Measurements from ENCODE around the gene UMOD.

DNA sequence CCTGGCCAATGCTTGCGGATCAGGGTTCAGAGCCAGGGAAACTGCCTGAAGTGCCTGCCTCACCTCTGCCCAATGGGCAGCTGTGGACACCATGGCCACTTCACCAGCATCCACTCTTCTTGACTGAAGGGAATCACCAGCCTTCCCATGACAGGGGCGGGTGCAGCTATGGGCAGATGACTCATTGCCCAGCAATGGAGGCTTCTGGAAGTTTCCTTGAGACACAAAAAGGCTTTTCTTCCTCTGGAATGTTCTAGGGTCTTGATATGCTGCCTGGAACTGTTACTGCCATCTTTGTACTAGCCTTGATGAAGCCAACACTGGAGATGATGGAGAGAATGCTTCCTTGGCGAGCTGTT, 13.2 kb downstream of the KNOP1 start:
- RRBS: no CpG with 5 or more reads among the region's 3 CpGs

DNA sequence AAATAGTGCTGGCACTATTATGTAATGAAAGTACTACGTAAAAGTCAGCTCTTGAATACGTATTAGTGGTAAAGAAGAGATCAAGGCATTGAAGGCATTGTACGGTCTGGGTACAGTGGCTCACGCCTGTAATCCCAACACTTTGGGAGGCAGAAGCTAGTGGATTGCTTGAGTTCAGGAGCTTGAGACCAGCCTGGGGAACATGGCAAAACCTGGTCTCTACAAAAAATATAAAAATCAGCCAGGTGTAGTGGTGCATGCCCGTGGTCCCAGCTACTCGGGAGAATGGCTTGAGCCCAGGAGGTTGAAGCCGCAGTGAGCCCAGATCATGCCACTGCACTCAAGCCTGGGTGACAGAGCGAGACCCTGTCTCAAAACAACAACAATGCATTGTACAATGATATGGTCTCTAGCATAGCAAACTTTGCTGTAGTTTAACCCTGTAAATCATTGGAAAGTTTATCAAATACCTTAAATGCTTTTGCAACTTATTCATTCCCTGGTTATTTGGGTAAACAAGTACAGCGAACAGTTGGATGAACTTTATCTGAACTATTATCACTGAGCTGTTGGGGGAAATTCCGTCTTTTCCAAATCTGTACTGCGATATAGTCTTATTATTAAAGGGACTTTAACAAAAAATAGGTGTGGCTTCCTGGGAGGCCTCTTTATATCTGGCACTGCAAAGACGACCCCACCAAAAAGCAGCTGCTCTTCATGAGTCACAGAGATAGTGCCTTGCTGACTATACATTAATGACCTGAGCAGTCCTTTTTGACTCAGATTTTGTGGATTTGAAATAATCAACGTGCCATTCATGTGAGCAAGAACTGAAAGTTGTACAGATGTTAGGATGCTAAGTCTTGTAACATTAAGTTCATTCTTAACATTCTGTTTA, 73.5 kb downstream of the GPRC5B start:
- RRBS: no CpG with 5 or more reads among the region's 13 CpGs

DNA sequence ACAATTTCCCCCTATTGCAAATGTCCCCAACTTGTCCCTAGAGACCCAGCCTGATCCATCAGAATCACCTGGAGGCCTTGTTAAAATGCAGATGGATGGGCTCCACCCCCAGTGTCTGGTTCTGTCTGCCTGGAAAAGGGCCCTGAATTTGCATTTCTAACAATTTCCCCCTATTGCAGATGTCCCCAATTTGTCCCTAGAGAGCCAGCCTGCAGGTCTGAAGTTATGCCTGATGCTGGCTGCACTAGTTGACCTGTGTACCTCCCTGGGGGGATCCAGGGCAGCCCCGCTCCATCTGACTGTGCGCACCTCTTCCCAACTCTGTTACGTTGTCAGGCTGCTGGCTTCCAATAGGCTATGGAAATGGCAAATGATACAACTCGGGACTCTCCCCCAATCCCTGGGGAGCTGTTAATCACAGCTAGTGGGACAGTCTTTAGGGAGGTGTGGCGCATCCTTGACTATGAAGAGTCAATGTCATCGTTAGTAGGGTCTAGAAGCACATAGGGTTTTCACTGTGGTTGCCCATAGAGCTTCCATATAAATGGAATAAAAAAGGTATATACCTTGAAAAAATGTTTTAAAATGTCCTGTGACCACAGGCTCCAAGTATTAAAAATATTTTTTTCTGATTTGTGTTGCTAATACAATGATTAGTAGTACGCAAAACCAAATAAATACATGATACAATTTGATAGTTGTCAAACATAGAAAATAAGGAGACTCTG, 30.1 kb downstream of the GPRC5B start:
- RRBS: no CpG with 5 or more reads among the region's 7 CpGs

GRCh38 chr16:20216887-20217388, 110.4 kb downstream of the GP2 start:
- RRBS: no CpG with 5 or more reads among the region's 10 CpGs

DNA sequence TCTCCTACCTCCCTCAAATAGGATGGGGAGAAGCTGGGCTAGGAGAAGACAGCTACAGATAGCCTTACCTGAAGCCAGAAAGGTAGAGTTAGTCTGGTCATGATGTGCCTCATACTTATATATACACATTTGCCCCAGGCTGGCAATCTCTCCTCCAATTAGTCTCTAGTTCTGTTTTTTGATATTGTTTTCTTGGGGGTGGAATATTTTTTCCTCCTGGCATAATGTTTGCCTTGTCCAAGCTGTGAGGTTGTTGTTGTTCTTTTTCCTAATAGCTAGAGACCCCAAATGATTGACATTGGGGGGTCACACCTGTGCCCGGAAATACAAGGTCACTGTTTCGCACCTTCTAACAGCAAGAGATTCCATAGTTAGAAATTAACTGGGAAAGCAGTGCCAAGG, at the start of gene UMOD:
Gene UMOD (minus strand): TSS at position 95 of the 402 bp plus-strand sequence.
- RRBS: no CpG with 5 or more reads among the region's 2 CpGs

GRCh38 chr16:20424239-20424868, 15.0 kb downstream of the ACSM5 start:
- RRBS: no CpG with 5 or more reads among the region's 2 CpGs

GRCh38 chr16:20439781-20440230, 11.5 kb upstream of the ACSM2A start:
- RRBS: no CpG with 5 or more reads among the region's 3 CpGs

DNA sequence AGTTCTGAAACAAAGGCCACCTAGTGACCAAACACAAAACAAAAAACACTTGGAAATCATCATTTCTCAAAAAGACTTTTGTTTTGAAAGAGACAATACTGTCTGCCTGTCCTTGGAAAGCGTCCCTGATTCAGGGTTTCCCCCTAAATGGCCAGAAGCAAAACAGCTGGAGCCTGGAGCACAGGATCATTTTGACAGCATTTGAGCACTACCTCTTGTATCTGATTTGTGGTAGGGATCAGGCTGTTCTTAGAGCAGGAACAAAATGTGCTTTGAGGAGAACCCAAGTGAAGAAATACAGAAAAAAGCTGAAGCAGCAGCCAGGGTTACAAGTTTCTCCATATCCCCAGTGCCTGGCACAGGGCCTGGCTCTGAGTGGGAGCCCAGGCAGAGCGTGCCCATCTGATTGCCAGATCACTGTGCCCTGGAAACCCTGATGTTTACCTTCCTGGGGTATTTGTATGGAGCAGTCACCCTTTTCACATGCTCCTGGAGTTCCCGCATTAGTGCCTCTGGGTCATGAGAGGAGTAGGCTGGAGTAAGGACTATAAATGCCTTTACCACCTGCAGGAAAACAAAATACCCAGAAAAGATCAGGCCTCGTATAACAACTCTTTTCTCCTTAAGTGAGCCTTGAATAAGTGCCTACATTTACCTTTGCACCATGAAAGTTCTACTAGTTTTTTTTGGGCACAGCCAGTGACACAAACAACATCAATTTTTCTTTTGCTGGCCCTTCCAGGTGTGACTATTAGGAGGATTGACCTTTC, 11.5 kb upstream of the ACSM2B start:
- RRBS: no CpG with 5 or more reads among the region's 4 CpGs

- RRBS: no CpG with 5 or more reads among the region's 15 CpGs
Measured at GRCh38 chr16:20674929-20675602, 22.4 kb downstream of the ACSM1 start.

DNA sequence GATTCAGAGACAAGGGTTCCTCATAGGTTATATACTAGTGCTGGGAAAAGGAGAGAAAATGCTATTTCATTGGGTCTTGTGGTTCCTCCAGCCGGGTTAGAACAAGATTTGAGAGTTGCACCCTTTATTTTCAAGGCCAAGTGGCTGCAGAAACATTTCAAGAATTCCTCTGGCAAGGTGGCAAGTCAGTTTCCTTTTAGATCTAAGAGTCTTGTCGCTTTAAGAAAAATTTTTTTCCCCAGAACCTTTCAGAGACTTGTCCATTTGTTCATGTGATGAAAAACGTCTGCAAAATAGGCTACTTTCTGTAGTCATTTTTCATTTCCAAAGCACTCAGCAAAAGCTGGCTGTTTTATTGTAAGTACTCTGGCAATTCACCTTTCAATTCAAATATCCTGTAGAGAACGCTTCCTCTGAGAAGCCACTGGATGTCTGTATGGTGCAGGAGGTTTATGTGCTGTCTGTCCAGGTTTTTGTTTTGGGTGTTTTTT, 6.7 kb downstream of the THUMPD1 start:
- RRBS: no CpG with 5 or more reads among the region's 4 CpGs

GRCh38 chr16:20736225-20737274, 5.1 kb downstream of the THUMPD1 start:
- RRBS: no CpG with 5 or more reads among the region's 8 CpGs

GRCh38 chr16:20911458-20911666, 10.8 kb downstream of the LYRM1 start:
- RRBS: no CpG with 5 or more reads among the region's 1 CpG

DNA sequence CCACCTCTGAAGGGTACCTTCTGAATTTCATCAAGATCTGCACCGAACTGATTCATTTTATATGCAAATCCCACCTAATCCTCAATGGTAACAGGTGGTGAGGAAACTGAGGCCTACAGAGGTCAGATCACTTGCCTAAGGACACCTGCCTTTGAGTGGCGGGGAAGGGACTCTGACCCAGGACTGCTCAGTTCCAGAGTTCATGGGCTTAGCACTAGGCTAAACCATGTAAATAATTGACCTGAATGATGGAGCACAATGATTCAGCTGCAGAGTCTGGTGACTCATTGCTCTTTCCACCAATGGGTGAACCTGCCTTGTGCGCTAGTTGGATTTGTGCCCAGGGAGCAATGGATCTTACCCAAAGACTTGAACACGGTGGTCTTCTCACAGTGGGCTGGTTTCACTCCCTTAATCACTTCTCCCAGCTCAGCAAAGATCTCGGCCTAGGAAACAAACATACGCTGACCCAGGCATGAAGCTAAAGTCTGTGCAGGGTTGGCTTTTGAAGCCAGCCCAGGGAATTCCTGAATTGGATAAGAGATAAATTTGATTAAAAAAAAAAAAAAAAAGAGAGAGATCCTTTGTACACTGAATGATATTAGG, 17.1 kb downstream of the CRYM start:
- RRBS: no CpG with 5 or more reads among the region's 6 CpGs

- RRBS: under 1% methylated on average over 10 of the region's 38 CpGs
Measured at GRCh38 chr16:21300228-21301213, 22.4 kb upstream of the CRYM start.

- RRBS: under 1% methylated on average over 23 of the region's 67 CpGs
Measured at GRCh38 chr16:21301303-21302045, 23.4 kb upstream of the CRYM start.

- RRBS: no CpG with 5 or more reads among the region's 25 CpGs
Measured at GRCh38 chr16:21519652-21520012, 79.7 kb upstream of the METTL9 start.

- RRBS: no CpG with 5 or more reads among the region's 35 CpGs
Measured at GRCh38 chr16:21521323-21522304, 77.8 kb upstream of the METTL9 start.

DNA sequence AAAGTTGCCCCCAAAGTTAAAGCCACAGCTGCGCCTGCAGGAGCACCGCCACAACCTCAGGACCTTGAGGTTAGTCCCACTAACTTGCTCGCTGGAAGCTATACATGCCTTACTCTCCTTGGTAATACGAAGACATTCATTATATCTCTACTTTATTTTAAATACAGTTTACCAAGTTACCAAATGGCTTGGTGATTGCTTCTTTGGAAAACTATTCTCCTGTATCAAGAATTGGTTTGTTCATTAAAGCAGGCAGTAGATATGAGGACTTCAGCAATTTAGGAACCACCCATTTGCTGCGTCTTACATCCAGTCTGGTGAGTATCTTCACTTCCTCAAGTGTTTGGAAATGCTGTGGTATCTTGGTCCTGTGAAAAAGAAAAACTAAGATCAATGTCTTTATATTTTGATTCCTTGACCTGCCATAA, 4.1 kb downstream of the UQCRC2 start:
- RRBS: no CpG with 5 or more reads among the region's 5 CpGs

GRCh38 chr16:22207480-22207753, 1.3 kb downstream of the EEF2K start:
- RRBS: no CpG with 5 or more reads among the region's 6 CpGs

DNA sequence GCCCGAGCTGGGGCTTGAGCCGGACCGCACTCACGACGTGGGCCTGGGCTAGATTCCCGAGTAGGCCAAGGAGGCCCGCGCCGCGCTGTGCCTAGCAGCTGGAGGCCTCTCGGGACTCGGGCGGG, 211 bp downstream of the POLR3E start:
- RRBS: no CpG with 5 or more reads among the region's 13 CpGs

All from choroid plexus epithelial cell (primary cell).